Urinary bladder (tissue), 3 donors: ENCODE measurements around a stretch of chr2.

- PRO-cap = bidirectional peak, plus-strand start at chr2:136119387, minus-strand start at chr2:136119330
- RAMPAGE, long total RNA = no peak
These were observed 1.2 kb upstream of the CXCR4 start for GRCh38 chr2:136118834-136119946.

DNA sequence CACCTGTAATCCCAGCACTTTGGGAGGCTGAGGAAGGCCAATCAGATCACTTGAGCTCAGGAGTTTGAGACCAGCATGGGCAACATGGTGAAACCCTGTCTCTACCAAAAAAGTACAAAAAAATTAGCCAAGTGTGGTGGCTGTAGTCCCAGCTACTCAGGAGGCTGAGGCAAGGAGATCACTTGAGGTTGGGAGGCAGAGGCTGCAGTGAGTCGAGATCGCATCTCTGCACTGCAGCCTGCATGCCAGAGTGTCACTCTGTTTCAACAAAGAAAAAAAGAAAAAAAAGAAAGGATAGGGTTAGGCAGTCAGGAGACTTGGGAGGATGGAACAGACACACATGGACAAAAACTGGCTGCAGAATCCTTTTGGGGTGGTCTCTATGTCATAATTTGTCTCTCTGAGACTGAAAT is 6.0 kb upstream of the CXCR4 start:
- PRO-cap = no peak
- RAMPAGE, long total RNA = no peak

DNA sequence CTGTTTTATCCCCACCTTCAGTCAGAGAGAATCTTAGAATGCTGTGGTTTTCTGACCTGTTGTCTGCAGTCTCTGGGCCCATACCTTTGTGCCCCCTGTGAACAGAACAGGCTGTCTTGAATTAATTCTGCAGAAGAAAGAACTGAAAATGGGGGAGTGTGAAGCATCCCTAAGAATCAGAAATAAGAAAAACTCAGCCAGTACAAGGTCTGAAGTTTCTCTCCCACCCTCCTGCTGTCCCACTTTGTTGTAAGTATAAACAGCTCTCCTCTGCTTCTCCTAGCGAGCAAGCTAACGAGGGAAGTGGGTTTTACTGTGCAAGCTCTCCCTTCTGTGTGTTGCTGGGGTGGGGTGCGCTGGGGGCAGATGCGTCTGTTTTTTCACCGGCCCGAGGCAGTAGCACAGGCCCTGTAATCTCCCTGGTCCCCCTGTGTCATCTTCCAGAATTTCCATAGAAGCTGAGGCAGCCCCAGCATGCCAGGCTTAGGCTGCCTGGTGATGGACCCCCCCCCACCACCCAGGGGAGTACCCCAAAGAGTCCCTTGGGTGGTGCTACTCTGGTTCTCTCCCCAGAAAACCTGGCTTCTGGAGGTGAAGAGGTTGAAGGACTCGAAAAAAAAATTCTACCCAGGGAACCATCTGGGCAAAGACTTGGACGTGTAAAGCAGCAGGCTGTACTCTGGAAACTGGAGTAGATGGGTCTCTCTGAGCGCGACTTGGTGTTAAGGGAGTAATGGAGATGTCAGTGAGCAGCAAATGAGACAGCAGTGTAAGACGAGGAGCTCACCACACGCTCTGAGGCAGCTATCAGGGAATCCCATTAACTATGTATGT is 9.5 kb upstream of the CXCR4 start:
- PRO-cap = no peak
- RAMPAGE, long total RNA = no peak

DNA sequence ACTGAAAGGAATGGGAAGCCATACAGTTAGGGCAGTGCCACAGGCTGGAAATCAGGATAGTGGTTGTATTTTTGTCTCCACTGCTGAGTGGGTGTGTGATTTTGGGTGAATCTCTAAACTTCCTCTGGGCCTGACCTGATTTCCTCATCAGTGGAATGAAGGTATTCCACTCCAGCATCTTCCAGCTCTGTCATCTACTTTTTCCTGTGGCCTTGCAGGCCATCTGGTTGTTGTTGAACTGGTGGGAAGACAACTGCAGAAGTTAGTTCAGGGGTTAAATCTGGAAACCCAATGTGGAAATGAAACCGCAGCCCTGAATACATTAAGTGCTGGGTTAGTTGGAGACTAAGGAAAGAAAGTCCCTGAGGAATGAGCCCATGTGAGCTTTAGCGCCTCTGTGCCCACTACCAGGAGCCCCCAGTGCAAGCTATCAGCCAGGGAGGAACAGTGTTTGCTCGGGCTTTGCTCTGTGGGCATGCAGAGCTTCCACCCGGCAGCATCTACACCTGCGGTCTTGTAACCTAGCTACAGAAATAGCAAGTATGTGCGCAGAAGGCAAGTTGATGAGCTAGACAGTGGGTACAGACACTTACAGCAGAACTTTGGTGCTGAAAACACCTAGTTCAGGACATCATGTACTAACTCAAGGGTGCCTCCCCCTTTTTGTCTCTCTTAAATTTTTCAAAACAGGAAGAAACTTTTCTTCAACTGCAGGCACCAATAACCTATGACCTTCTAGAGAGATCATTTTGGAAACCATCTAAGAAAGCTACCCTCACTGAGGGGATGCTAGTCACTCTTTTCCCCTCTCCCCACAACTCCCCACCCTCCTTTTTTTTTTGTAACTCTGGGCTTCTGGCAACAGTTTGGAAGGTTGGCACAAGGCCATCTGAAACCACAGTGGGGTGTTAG is 18.1 kb upstream of the CXCR4 start:
- PRO-cap = no peak
- RAMPAGE, long total RNA = no peak

DNA sequence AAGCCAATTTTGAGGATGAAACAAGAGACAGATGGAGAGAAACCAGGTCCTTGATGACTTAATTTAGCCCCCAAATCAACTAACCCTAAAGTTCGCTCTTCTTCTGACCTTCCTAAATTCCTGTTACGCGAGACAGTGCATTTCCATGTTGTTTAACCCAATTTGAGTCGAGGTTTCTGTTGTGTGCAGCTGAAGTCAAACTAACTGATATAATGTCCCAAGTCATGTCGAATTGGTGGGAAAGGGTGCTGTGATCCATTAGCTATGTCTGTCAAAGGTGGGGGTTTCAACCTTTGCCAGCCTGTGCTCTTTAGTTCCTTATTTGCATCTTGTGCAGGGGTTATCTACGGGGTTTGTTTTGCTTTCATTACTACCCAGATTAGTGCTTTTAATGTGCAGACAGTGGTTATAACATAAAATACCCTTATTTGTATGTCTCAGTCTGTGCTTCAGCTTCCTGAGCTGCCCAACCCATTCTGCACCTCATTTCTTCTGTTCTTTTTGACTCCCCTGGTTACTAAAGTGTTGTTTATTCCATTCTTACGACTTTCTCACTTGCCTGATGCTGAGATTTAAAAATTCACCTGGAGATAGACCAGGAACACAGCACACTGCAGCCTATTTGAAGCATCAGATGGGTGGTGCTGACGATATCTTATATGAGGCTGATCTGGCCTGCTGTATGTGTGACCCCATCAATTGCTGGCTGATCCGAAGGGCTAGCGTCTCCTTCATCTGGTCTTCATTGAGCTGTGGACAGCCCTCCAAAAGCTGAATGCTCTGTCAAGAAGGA is 271.9 kb upstream of the CXCR4 start:
- PRO-cap = no peak
- RAMPAGE, long total RNA = no peak

DNA sequence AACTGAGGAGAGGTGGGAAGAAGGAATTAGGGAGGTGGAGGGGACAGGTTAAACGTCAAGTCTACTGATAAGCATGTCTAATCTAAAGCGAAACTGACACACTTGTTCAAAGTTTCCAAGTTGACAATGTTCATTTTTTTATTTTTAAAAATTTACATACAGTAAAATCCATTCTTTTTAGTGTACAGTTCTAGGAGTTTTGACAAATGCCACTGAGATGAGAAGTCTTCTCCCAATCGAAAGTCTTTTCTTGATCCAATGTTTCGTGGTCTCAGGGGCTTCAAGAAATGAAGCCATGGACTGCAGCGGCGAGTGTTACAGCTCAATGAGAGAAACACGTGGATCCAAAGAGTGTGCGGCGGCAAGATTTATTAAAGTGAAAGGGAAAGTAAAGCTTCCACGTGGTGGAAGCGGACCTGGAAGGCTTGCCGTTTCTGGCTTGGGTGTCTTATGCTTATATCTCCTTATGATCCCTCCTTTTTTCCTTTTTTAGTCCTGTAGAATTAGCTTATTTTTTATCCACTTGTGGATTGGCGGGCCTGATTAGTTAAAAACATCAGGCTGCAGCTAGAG is 11.9 kb upstream of the HNMT start:
- PRO-cap = no peak
- RAMPAGE, long total RNA = no peak

DNA sequence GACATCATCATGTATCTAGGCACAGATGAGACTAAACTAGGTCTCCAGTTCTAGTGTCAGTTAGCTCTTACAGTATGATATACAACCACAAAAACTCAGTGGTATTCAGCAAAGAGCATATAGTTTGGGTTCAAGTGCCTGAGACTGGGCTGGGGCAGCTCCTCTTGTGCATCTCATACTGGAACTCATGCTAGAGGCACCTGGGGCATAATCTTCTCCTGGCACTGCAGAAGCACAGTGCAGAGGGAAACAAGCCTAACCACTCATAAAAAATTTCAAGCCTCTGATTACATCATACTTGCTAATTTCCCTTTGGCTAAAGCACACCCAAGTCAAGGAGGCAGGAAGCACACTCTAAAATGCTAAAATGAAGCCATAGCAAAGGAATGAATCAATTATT is 79.8 kb upstream of the SPOPL start:
- PRO-cap = no peak
- RAMPAGE, long total RNA = no peak

DNA sequence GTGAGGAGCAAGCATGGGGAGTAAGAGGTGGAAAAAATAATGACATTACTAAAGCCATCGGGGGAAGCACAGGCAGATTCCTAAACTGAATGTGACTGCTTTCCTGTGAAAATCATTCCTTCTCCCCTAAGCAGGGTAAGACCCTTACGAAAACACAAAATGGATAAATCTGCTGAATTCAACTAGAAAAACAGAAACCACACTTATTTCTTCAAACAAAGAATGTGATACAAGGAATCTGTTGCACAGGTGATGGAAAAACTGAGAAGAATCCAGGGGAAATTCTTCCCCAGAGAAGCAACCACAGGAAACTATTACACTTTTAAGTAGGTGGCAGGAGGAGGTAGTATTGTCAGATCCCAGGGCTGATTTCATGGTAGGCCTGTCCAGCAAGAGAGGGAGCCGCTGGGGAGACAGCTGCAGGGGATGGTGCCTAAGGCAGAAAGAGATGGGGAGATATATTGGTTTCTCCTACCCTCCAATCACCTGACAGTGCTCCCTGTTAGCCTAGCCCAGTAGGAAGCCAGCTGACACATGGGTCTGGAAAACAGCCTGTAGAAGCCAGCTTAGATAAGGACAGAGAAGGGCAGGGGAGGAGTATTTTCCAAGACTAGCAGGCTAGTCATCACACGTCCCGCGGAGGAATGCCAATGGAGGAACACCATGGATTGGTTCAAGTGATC is 8.4 kb upstream of the SPOPL start:
- PRO-cap = no peak
- RAMPAGE, long total RNA = no peak

DNA sequence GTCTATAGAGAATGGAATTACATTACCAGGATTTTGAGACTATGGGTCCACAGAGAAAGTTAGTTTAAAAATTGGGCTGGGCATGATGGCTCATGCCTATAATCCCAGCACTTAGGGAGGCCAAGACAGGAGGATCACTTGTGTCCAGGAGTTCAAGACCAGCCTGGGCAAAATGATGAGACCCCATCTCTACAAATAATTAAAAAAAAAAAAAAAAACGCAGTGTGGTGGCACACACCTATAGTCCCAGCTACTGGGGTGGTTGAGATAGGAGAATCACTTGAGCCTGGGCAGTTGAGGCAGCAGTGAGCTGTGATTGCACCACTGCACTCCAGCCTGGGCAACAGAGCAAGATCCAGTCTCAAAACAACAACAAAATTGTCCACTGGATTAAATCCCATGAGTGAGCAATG is 1469.5 kb downstream of the LRP1B start:
- PRO-cap = unidirectional peak, plus-strand start at position 206 of the sequence
- RAMPAGE, long total RNA = no peak

- PRO-cap = no peak
- RAMPAGE, long total RNA = no peak
These were observed 979.9 kb downstream of the LRP1B start for GRCh38 chr2:141150931-141151337.

DNA sequence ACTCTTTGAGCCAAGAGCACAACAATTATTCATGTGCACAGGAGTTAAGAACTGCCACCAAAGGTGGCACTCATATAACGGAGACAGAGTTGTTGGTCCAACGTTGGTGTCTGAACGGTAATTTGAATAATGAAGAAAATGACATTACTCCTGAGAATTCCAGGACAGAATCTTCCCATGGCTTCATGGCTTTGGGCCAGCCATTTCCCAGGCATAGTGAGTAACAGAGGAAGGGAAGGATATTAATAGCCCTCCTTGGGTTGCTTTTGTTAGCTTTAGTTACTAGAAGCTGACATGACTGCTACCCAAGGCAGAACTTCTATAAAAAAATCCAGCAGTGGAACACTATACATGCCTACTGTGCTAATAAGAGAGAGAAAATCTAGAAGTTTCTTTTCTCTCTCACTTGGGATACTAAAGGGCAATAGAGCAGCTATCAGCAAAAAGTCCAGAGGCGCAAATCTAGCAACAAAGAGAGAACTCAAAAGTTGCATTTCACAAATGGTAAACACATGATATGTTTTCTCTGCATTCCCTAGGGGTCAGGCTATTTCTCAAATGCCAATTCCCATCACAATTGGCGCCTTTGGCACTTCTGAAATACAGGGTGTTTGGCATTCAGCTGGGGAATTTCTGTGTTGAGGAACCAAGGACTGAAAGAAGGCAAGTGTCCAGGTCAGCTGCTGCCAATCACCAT is 160.9 kb upstream of the KYNU start:
- PRO-cap = no peak
- RAMPAGE, long total RNA = no peak

- PRO-cap = no peak
- RAMPAGE, long total RNA = no peak
These were observed 126.6 kb upstream of the KYNU start for GRCh38 chr2:142750721-142751428.

GRCh38 chr2:143258094-143259103 is 129.2 kb downstream of the ARHGAP15 start:
- PRO-cap = no peak
- RAMPAGE, long total RNA = no peak

GRCh38 chr2:143434635-143435794 is 305.8 kb downstream of the ARHGAP15 start:
- PRO-cap = unidirectional peak, minus-strand start at chr2:143435321
- RAMPAGE, long total RNA = start-site peak on the plus strand at chr2:143435200-143435460, 481 and 141 reads in 2 replicates

GRCh38 chr2:144097607-144098389 is 234.5 kb downstream of the GTDC1 start:
- PRO-cap = no peak
- RAMPAGE, long total RNA = no peak

GRCh38 chr2:144099756-144100140 is 232.6 kb downstream of the GTDC1 start:
- PRO-cap = no peak
- RAMPAGE, long total RNA = no peak

- PRO-cap = no peak
- RAMPAGE, long total RNA = no peak
These were observed 188.5 kb downstream of the GTDC1 start for GRCh38 chr2:144143870-144144183.

DNA sequence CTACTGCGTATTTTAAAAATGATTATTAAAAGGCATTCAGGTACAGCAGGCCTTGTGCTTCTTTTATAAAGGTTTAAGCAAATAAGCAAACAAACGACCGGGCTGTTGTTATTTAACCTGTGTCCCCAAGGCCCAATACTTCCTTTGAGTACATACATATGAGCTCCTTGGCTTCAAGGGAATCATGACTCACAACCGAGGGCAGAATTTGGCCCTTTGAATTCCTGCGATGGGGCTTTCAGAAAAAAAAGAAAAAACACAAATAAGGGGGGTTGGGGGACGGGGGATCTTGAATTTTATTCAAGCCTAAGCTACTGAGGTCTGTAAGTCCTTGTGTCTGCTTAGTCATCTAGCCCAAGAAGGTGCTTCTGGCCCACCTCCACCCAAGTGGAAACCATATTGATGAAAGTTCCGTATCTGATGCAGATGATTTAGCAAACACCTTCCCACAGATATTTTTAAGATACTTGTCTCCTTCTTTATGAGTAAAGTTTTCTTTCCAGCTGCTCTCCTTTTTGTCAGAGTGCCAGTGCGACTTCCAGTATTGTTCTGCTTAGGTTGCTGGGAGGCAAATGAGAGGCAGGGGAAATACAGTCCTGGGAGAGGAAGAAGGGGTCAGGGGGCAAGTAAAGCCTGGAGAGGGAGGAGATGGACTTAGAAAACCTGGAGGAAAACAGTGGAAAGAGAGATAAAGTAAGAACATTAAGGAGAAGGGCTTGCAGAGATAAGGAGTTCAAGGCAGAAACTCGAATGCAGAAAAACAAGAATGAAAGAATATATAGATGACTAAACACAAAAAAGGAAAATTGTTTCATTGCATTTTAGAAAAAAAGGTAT is 18.0 kb upstream of the GTDC1 start:
- PRO-cap = no peak
- RAMPAGE, long total RNA = no peak

DNA sequence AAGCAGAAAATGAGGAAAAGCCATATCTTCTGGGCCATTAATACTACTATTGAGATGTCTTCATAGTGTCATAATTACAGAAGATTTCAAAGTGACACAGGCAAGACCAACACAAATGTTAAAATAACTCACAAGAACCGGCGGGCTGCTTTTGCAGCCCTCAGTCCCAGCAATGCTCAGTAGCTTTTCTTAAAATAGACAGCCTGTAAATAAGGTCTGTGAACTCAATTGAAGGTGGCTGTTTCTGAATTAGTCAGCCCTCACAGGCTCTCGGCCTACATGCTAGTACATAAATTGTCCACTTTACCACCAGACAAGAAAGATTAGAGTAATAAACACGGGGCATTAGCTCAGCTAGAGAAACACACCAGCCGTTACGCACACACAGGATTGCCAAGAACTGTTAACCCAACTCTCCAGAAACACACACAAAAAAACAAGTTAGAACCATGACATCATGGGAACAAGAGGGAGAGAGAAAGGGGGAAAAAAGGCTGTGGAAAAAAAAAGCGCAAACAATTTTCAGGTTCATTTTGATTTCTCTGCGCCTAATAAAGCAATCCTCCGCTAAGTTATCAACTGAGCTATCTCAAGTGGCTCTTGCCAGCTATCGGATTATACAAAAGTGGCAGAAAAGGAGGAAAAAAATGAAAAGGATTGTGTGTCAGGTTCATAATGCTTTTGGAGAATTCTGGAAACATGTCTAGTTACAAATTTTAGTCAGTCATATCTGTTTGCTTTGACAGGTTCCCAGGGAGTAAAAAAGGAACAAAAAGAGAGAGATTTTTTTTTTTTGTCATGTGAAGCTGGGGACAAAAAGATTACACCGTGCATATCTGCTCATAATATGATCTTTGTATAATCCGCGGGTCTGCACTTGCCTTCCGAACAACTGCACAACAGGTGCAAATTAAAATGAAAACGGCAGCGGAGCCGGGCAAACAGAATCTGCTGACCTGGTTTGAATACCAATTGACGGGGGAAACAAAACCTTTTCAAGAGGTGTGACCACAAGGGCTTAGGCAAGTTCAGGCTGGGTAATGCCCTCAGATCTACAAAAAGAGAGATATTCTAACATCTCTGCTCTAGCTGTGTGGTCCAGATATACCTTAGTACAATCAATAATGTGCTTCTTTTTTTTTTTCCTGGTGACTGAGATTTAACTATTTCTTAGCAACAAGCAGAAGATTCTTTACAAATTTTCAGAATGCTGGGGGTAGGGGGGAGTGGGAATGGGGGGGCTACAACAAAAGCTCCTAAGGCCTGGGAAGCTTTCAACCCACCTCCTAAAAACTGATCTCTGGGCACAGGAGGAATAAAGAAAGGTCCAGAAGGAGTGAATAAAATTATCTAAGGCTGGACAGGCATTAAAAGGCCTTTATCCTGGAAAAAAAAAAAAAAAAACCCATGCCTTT is 88.8 kb downstream of the ZEB2 start:
- PRO-cap = bidirectional peak, plus-strand start at position 466 of the sequence, minus-strand start at position 405 of the sequence
- RAMPAGE, long total RNA = no peak

DNA sequence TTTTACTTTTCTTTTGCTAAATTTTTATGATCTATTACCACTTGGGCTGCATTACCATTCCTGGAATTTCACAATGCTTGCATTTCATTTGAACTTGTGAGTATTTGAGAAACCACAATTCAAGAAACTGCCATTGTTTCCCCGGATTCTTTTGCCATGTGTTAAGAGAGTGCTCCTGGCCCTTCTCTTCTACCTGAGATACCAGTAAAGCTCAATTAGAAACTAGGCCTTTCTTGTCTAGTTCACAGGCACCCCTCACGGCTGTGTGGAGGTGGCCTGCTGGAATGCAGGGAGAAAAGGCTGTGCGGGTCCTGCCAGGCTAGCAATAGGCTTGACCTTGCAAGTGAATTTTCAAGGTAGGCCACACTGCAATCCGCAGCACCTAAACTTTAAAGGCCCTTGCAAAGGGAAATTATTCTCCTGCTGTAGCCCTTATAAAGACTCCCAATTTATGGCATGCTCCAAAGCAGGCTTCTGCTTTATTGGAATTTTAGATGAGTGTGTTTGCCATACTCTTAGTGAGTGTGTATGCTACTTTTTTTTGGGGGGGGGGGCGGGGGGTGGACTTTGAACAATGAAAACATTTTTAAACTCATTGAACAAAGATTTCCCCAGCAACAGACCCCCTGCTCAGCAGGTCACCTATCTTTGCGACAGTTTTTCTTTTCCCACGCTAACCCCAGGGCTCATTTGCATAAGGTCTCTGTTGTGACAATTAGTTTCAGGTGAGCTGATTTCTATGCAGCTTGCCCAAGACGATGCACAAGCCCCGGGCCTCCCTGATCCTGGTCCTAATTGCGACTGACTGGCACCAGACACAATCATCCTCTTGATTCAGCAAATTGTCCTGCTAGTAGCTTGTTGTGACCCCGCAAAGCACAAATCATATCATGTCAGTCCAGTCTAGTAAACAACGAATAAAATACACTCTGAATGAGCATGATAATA is 40.5 kb downstream of the ZEB2 start:
- PRO-cap = no peak
- RAMPAGE, long total RNA = no peak